ENCODE results near the genes PEAK1, LINGO1, HYKK and RASGRF1.

DNA sequence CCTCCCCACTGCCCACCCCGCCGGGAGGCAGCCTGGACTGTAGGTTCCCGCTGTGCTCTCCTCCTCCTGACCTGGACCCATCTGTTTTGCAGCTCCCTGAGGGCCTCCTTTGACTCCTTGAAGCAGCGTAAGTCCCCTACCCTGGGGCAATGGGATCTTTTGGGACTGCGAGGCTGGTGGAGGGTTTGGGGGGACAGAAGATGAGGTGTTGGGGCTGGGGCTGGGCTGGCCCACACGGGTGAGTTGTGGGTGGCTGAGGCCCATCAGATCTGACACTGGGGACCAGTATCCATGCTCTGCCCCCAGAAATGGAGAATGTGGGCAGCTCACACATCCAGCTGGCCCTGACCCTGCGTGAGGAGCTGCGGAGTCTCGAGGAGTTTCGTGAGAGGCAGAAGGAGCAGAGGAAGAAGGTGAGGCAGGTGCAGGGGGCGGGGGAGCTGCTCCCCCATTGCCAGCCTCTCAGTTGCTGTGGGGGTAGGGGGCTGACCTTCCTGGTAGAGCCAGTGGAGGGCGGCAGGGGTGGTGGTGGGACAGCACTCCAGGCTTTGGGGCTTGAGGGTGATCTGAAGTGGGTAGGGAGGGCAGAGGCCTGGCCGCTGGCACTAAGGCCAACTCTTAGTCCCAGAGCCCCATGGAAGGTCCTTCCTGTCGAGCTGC lies 30.4 kb downstream of the PSTPIP1 start:
- PRO-cap: no peak

DNA sequence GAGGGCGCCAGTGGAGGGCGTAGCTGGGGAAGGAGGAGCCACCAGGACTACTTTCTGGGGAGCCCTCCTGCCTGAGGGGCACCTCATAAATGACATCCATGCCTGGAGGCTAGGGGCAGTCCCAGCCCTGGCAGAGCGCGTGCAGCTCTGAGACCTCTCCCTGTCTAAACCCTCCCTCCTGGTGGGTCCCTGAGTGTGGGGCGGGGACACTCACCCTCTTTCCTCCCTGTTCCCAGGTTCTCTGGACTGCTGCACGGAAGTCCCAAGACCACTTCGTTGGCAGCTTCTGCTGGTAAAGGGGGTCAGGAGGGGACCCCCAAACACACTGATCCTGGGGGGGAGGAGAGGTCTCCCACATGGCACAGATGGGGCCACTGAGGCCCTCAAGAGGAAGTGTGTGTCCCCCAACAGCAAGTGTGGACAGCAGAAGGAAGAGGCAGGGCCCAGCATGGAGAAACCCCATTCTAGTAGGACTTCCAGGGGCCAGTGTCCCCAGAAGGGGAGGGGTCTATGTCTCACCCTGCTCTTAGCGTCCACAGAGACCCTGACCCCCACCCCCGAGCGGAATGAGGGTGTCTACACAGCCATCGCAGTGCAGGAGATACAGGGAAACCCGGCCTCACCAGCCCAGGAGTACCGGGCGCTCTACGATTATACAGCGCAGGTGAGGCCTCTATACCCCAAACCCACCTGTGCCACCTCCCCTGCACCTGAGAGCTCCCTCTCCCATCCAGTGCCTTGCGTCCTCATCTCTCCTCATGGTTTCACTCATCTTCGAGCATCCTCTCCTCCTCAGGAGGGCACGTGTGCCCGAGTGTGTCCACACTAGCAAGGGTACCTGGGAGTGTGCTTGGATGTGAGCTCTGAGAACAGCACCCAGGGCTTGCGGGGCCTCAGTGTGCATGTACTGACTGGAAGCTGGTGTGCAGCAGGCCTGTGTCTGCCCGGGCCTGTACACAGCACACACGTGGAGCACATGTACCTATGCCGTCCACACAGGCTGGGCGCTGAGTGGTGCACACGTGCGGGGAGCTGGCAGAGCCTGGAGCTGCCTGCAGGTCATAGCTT lies 35.3 kb downstream of the TSPAN3 start:
- PRO-cap: no peak

DNA sequence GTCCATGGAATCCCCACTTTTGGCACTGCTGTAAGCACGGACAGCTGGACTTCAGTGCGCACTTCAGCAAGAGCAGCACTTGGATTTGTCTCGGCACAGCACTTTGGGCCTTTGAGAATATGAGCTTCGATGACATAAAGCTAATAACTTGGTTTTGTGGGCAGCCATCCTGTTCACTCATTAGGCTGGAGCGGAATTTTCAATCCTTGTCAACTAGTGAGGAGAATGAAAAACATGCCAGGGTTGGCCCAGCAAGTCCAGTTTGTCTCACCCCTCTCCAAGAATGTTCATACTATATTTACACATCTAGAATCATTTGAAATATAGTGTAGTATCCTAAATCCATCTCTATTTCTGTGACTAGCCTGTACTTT lies 38.6 kb upstream of the TSPAN3 start:
- PRO-cap: no peak

- PRO-cap: no peak
Measured at GRCh38 chr15:77158103-77159075, 87.5 kb upstream of the TSPAN3 start.

- PRO-cap: no peak
Measured at GRCh38 chr15:77285086-77285910, 134.6 kb downstream of the PEAK1 start.

GRCh38 chr15:77419904-77420852 lies at the start of gene PEAK1:
TSS of gene PEAK1 (minus strand) at chr15:77420104.
- PRO-cap: bidirectional peak, plus-strand start at chr15:77420441, minus-strand start at chr15:77420094

DNA sequence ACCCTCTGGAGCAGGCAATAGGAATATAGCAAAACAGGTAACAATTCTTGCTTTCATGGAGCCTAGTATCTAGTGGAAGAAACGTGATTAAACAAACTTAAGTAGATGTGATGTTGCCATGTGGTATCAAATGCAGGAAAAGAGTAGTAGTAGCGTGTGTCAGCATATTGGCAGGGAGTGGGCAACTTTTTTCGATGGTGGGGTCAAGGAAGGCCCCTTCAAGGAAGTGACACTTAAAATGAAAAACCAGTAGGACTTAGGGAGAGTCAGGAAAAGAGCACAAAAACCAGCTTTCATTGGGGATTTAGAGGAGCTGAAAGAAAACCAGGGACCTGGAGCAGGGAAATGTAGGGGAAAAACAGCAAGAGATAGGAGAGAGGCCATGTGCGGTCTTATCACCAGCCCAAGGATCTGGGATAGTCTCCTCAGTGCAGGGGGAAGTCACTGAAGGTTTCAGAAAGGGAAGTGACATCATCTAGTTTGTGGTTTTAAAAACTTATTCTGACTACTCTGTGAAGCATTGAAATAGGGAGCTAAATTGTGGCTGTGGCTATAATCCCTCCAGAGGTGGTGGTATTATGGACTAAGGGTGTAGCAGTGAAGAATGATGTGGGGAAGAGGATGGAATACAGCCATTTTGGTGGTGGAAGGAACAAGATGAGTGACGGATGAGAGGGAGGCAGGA lies 72.5 kb downstream of the HMG20A start:
- PRO-cap: unidirectional peak, minus-strand start at position 413 of the sequence

- PRO-cap: unidirectional peak, minus-strand start at chr15:77632868
Measured at GRCh38 chr15:77632577-77633448, at the start of gene LINGO1. TSS of gene LINGO1 (minus strand) at chr15:77632912.

GRCh38 chr15:77738838-77739547 lies 106.3 kb upstream of the LINGO1 start:
- PRO-cap: no peak

DNA sequence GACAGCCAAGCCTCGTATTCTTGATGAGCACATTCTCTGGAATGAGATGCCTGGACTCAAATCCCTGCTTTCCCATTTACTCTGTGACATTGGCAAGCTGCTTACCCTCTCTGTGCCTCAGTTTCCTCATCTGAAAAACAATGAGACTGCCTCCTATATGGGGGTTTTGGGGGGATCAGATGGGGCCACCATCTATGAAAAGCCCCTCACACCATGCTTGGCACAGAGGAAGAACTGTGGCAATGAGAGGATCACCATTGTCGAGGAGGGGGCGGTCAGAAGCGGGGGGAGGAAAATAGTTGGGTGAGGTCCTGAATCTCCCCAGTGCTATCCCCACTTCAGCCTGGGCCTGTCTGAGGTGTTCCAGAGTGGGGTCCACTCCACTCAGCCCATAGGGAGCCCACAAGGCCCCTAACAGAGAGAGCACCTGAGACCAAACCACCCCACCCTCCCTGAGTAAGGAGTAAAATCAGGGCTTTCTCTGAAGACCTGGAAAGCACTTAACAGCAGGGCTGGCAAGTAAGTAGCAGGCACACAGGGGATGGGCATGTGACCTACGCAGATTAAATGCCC lies 126.0 kb upstream of the LINGO1 start:
- PRO-cap: no peak

GRCh38 chr15:78147402-78147870 lies 1.7 kb upstream of the IDH3A start:
- PRO-cap: no peak

GRCh38 chr15:78268551-78269308 lies 4.4 kb downstream of the DNAJA4 start:
- PRO-cap: no peak

DNA sequence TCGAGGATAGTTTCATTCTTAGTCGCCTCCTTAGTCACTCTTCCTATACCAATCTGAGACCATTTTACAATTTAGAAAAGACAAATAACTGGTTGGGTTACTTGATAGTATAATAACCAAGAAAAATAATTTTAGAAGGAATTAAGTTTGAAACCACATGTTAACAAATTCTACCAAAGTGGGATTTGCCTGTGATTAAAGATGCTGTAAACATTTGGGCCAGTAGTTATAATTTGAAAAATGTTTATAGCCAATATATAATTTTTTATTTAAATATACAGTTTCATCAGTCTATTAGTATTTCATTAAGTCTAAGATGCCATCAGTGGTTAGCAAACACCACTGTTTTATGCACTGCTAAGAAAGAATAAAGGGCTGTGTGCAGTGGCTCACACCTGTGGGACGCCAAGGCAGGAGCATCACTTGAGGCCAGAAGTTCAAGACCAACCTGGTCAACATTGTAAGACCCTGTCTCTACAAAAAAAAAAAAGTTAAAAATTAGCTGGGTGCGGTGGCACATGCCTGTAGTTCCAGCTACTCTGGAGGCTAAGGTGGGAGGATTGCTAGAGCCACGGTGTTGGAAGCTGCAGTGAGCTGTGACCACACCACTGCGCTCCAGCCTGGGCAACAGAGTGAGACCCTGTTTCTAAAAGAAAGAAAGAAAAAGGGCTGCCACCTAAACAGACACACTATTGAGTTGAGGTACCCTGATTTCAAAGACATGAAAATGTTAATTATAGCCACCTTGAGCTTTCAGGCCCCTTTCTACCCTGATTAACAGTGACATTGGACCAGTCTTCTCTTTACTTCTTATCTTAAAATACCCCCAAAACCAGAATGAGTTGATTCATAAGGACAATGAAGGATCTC lies 31.9 kb upstream of the HYKK start:
- PRO-cap: no peak

- PRO-cap: bidirectional peak, plus-strand start at chr15:78507383, minus-strand start at chr15:78507266
Measured at GRCh38 chr15:78507085-78507746, at the start of gene HYKK. TSS of gene HYKK (plus strand) at chr15:78507577.

DNA sequence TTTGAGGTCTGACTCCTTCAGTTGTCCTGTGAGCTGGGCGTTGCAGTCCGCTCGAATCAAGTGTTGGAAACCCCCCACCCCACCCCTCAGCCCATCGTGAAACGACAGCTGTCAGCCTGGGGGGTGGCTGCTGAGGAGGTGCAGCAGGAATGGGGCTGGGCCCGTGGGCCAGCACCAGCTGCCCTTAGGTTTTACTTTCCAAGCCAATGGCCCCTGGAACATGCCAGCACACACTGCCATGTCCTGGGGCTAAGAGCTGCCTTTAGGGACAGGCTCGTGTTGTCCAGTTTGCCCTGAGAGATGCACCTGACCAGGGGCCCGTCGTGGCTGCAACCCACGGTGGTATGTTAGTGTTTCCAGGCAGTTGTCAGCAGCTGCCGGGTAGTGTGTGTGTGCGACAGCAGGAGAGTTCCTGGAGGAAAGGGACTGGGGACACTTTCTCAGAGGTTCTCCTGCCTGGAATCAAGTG lies 56.3 kb downstream of the ADAMTS7 start:
- PRO-cap: no peak

GRCh38 chr15:78810033-78811092 lies 901 bp downstream of the ADAMTS7 start:
- PRO-cap: bidirectional peak, plus-strand start at chr15:78810541, minus-strand start at chr15:78810539

- PRO-cap: no peak
Measured at GRCh38 chr15:78830431-78831059, 19.3 kb upstream of the ADAMTS7 start.

DNA sequence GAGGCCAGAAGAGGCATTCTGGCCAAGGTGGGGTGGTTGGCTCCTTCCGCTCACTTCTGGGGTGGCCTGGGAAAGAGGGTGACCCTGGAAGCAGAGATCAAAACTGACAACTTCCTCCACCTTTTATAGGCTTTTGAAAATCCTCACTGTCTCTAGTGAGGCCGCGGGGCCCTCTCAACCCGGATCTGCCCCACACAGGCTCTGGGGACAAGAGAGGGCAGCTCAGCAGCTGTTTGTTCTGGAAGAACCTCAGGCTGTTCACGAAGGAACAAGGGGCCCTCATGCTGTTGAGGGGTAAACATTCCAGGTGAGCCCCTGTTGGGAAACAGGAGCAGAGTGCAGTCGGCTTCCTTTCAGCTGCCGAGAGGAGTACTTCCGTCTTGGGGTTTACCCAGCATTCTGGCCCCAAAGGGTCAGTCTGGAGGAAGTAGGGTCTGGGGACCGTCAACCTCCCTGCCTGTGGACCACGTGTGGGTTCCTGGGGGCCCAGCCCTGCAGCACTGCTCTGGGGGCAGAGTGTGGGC lies 49.0 kb upstream of the CTSH start:
- PRO-cap: no peak

- PRO-cap: no peak
Measured at GRCh38 chr15:78997854-78998577, 53.2 kb upstream of the CTSH start.

DNA sequence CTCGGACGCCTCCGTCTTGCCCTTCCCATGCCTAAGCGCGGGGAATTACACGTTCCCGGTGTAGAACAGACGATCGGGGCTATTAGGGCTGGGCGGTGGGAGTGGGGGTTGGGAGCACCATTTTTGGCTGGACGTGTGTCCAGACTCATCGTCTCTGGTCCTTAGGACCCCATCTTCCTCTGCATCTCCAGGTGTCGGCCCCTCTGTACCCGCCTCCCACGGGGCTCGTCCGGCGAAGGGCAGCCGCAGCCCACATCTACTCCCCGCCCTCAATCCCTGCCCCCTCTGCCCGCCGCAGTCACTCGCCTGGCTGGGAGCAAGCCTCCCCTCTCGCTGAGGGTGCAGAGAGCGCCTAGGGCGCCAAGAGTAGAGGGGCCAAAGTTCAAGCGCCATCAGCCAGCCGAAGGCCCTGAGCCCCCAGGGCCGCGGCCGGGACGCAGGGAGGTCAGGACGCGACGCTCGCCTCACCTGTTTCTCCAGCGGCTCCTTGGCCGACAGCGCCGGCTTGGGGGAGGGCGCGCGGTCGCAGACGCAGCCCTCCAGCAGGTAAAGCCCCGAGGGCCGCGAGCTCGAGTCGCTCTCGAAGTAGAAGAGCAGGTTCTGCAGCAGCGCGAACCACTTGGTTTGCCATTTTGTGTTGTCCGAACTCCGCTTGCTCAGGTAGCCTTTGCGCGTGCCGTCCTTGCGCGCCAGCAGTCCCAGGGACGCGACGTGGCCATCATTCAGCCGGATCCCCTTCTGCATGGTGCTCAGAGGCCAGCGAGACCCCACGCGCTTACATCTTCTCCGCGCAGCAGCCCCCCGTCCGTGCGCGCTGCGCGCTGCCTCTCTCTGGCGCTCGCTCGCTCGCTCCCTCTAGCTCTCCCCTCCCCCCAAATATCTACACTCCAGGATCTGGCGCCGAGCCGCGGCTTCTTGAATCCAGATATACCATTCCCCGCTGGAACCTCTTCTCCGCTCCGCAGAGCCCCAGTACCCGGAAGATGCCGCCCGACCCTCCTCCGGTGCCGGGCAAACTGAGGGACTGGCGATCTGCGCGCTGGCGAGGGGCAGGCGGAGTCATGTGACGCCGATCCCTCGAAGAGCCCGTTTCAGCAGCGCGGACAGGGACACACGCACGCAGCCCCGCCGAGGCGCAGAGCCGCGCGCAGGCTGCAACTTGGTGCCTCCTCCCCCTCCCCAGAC lies at the start of gene RASGRF1:
RASGRF1 (minus strand) TSS at position 1,026 of the 1,185 bp plus-strand sequence.
- PRO-cap: no peak

Data from right common carotid artery plus branches (tissue), 1 donor.